ENCODE data around the gene GPR158.

DNA sequence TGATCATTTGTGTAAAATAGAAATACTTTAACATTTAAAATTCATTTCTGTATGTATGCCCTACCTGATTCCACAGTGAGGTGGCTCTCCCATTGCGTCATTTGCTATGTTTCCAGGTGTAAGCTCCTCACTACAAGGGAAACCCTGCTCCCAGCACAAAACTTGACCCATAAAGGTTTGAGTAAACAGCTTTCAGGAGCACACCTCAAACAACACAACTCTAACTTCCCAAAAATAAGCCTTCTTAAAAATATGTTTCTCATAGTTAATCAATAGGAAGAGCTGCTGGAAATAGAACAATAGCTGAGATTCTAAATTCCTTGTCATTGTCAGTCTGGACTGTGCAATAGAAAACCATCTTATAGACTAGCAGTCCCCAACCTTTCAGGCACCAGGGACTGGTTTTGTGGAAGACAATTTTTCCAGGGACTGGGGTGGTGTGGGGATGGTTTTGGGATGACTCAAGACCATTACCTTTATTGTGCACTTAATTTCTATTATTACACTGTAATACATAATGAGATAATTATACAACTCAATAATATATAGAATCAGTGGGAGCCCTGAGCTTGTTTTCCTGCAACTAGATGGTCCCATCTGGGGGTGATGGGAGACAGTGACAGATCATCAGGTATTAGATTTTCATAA, 22.7 kb downstream of the PIP4K2A start:
- PRO-cap = no peak
- RAMPAGE, long total RNA, 4 experiments = no peak in any of the 4 experiments

DNA sequence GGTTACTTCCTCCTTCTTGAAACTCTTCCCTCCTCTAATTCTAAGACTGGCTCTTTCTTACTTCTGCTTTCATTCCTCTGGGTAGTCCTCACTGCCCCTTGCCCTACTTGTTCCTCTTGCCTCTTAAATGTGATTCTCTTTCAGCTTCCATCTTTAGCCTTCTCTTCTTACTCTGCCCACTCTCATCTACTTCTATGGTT, 28.4 kb upstream of the PIP4K2A start:
- PRO-cap = no peak
- RAMPAGE, long total RNA, 4 experiments = no peak in any of the 4 experiments

DNA sequence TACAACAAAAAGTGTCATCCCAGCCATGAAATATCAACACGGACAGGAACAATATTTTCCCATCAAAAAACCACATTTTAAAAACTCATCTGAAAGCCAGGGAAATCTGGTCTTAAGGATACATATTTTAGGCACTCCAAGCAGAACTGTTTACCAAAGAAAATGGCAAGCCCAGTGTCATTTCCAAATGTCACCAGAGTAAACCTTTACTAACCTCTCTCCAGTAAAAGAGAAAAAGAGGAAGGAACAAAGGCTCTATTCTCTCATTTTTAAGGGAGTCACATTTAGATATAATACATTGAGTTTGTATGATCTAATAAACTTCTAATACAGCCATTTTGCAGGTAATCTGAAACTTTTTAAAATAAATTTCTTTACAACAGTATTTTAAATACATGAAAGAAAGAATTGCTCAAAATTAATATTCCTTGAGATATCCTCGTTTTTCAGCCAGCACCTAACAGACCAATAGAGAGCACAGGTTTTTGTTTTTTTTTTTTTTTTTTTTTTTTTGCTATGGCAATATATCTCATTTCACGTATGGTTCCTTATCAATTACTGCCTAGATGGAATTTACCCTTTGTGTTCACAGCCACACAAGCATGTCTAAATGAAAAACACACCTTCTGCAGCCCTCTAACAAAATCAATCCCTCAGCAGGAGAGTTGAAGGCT, 39.9 kb upstream of the MSRB2 start:
- PRO-cap = no peak
- RAMPAGE, long total RNA, 4 experiments = no peak in any of the 4 experiments

GRCh38 chr10:23067515-23067831, 27.9 kb upstream of the MSRB2 start:
- PRO-cap = no peak
- RAMPAGE, long total RNA, 4 experiments = no peak in any of the 4 experiments

DNA sequence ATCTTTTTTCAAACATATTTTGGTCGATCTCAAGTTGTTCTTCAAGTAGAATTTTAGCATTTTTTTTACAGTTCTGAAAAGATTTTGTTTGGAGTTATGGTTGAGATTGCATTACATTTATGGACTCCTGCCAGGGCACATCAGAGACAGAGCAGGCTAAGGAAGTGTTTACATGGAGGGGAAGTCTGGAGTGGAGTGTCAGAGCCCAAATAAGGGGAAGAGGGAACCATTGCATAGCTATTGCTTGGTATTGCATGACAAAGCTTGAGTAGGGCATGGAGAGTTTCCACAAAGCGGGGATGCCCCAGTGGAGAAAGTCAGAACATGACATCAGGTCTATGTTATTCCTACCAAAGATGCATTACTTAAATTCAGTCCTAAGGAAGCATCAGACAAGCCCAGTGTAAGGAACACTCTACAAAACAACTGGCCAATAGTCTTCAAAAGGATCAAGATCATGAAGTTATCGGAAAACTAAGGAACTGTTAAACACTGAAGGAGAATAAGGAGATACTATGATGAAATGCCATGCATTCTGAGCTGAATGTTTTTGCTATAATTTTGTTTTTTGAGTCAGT, 204.6 kb downstream of the OTUD1 start:
- PRO-cap = no peak
- RAMPAGE, long total RNA, 4 experiments = no peak in any of the 4 experiments

DNA sequence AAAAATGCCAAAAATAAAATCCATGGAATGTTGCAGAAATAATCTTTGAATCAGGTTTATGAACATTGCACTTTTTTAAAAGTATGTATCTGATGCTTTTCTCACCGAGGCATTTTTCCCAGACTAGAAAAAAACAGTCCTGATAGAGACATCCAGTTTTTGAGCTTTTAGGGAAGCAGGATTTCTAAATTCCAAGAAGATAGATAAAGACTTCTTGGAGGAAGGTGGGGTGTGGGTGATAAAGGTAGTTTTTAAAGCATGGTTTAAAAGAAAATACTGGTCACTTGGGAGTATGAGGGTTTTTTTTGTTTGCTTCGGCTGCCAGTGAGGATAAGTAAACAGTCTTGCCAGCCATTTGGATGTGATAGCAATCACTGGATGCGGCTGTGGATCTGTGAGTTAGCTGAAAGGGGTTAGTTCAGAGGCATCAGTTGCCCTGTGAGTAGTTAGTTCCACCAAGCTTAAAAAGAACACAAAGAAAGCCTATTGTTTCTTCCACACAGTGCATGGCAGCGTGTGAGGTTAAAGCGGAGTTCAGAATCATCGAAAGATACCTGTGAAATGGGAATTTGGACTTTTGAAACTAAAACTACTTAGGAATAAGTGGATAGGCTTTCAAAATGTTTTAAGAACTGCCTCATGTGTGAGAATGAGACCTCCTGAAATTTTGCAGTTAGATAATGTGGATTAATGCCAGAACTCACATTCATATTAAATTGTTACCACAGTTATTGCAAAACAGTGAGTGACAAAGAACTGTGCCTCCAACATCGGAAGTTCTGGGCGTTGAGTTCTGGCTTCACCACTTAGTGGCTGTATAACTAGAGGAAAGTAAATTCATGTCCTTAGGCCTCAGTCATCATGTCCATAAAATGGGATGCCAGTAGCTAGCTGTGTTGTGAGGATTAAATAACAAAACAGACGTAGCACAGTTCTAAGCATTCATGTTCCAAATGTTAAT, 31.1 kb downstream of the KIAA1217 start:
- PRO-cap = no peak
- RAMPAGE, long total RNA, 4 experiments = no peak in any of the 4 experiments

GRCh38 chr10:24251248-24252171, 42.6 kb downstream of the KIAA1217 start:
- PRO-cap = no peak
- RAMPAGE, long total RNA, 4 experiments = no peak in any of the 4 experiments

DNA sequence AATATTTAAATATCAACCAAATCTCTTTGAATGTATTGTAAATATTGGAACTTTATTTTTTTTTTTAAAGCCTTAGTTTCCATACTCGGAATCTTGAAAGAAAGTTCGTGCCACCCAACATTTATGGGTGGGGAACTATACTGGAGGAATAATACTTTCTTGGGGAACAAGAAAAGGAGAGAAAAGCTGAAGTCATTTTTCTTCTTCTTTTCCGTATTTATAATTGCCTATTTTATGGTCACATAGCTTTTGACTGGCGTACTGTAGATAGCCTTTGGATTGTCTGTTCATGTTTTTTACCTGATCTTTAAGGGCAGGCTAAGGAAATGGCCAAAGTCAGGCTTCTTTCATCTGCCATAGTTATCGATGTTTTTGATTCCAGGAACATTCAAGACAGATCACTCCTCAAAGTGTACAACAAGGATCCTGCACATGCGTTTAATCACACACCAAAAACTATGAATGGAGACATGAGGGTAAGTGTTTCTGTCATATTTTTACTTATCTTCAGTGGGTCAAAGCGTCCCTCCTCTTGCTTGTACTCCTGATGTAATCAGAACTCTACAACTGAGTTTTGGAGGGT, 229.2 kb downstream of the KIAA1217 start:
- PRO-cap = no peak
- RAMPAGE, long total RNA, 4 experiments = no peak in any of the 4 experiments

- PRO-cap = no peak
- RAMPAGE, long total RNA, 4 experiments = no peak in any of the 4 experiments
These were observed 241.9 kb downstream of the KIAA1217 start for GRCh38 chr10:24450616-24451368.

GRCh38 chr10:24468080-24468912, 255.4 kb downstream of the ARHGAP21 start:
- PRO-cap = no peak
- RAMPAGE, long total RNA, 4 experiments = no peak in any of the 4 experiments

DNA sequence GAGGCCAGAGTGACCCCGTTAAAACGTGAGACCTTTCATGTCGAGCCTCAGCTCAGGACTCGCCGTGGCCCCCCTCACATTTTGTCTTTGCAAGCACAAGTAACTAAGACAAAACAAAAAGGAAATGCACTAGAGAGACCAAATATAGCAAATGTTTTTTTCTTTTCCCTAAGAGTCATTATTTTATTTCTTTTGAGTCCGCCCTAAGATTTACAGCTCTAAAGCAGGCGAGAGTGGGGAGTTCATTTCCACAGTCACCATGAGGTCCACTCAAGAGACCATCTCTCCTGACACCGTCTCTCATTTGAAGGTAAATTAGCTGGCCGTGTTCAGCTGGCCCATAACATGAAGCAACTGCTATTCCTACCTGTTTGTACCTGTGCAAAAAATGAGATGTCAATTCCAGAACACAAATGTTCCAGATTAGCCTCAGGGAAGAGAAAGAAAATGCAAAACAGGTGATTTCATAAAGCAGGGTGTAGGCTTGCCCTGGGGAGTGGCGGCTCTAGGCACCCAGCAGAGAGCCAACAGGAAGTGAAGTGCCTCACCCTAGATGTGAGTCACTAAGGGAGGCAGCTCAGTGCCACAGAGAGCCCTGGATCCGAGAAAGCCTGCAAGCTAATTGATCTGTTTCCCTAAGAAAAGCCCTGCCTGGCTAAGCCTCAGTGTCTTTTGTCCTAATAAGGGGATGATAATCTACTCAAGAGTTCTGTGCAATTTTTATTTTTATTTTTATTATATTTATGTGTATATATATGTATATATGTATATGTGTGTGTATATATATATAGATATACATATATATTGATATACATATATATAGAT, 240.1 kb downstream of the ARHGAP21 start:
- PRO-cap = no peak
- RAMPAGE, long total RNA, 4 experiments = no peak in any of the 4 experiments

DNA sequence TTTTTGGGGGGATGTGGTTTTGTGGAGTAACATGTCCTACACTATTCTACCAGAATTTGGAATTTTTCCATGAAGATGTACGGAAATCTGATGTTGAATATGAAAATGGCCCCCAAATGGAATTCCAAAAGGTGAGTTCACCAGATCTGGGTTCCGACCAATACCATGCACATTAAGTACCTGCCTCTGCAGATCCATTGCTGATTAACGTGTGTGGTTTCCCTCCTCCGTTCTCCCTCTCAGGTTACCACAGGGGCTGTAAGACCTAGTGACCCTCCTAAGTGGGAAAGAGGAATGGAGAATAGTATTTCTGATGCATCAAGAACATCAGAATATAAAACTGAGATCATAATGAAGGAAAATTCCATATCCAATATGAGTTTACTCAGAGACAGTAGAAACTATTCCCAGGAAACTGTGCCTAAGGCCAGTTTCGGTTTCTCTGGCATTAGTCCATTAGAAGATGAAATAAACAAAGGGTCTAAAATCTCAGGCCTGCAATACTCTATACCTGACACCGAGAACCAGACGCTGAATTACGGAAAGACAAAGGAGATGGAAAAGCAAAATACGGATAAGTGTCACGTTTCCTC, 181.0 kb downstream of the ARHGAP21 start:
- PRO-cap = no peak
- RAMPAGE, long total RNA, 4 experiments = no peak in any of the 4 experiments

DNA sequence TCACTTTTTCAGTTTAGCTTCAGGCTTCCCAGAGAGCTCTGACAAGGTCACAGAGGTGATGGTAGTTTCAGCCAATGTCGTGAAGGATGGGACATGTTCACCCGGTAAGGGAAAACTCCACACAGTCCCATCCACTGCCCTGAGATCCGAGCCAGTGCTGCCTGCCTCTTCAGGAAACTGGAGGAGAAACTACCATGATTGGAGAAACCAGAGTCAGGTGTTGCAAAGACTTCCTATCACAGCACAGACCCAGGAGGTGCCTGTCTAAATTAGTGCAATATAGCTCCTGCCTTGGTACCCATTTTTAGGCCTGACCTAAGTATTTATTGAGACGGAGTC, 175.0 kb downstream of the ARHGAP21 start:
- PRO-cap = no peak
- RAMPAGE, long total RNA, 4 experiments = no peak in any of the 4 experiments

DNA sequence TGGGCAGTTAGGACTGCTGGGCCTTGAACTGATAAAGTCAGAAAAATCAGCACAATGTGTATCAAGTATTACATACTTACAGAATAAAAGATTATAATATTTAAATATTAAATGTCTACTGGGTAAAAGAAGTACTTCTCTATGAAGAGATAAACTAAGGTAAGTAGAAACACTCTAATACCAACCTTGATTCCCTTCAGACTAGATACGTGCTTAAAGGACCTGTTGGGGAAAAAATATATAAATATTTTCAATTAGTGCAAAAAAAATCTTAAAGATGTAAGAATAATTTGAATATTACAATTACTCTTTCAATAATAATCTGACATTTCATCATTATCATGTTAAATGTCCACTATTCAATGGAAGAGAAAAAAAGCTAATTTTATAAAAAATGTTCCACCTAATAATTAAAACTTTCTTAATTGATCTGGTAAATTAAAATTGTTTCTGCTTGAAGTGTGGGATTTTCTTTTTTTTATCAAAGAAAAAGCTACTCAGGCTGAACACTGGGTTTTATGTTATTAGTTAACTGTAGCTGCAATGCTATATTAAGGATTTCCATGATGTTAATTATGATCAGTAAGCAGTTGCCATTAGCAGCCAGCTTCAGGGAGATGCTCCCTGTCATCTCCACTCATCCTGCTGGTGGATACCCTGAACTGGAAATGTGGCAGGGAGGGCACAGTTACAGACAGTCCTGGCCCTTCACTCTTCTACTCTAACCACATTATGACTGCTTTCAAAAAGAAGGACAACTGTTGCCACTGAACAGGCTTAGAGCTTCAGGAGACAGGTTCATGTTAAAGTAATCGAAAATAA, 119.3 kb downstream of the ARHGAP21 start:
- PRO-cap = no peak
- RAMPAGE, long total RNA, 4 experiments = no peak in any of the 4 experiments

DNA sequence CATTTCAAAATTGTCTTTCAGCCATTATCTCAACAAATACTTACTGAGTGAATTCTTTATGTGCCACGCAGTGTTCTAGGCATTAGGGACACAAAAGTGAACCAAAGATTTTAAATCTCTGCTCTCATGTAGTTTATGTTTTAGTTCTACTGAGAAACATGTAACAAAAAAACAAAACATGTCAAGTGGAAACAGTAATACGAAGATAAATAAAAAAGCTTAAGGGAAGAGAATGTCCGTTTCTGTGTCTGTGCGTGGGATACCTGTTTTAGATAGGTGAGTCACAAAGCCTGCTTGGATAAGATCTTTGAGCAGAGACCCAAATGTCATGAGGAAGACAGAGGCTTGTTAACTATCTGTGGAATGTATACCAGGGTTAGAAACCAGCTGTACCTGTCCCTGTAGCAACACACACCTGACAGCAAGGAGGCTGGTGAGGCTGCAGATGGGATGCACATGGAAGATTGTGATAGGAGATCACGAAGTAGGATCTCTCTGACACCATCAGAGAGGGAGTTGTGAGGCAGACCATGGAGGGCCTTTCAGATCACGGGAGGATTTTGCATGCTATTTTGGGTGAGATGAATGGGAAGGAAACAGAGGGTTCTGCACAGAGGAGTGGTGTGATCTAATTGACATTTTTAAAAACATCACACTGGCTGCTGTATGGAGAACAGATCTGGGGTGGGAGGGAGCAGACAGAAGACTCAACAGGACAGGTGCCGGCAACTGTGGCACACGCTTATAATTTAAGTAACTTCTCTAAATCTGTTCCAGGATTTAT, 105.3 kb downstream of the ARHGAP21 start:
- PRO-cap = no peak
- RAMPAGE, long total RNA, 4 experiments = no peak in any of the 4 experiments

DNA sequence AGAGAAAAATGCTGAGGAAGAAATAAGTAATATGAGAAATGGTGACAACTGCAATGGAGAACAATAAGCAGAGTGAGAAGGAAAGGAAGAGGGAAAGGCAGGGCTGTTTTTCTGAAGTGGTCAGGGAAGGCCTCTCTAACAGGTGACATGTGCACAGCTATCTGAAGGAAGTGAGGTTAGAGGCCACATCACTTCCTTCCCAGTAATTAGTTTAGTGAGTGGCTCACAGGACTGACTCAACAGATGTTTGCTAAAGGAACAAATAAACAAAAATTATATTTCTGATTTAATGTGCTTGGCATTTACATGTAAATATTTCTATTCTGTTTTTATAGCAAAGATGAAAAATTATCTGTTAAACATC, 77.9 kb downstream of the ARHGAP21 start:
- PRO-cap = no peak
- RAMPAGE, long total RNA, 4 experiments = no peak in any of the 4 experiments

DNA sequence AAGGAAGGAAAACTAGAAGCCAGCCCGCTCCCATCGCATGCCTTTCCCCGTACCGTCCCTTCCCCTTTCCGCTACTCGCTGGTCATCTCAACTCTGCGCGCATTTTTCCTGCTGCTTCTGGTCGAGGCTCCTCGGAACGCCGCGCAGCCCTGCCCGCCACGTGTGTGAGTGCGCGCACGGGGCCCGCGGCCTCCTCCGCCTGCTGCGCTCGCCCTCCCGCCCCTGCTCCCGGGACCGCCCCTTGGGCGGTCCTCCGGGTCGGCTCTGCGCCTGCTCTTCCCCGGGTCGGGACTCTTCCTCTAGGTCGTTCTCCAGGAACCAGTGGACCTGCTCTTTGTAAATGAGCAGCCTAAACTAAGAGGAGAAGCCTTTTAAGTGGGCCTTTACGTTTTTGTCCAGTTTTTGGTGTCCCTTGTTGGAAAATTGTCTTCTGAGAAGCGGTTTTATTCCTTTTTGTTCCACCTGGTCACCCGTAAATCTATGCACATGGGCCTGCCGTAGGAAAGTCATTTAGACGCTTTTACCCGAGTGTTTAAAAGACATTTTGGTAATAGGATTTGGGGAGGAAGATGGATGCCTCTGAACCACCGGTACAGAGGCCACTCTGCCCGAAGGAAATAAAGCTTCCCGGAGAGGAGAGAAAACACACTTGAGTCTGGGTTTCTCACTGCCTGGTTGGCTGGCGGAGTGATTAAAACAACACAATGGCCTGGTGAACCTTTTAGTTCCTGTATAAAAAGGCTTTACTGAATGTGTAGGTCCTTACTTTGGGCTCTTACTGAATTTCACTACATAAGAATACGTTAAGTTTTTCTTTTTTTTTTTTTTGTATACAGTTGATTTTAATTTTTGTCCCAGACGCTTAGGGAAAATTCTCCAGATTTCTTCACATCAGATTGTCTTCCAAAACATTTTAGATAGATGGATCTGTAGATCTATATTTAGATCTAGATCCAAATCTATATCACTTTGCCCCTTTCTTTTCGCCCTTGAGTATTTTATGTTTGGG, 700 bp downstream of the THNSL1 start:
- PRO-cap = unidirectional peak, minus-strand start at position 166 of the sequence
- RAMPAGE, long total RNA, 4 experiments = start-site peak on the minus strand in 2 of 4 experiments, centred at positions 180 to 185 of the sequence, 12 to 14 reads per replicate

GRCh38 chr10:25059792-25060401, 43.5 kb downstream of the THNSL1 start:
- PRO-cap = no peak
- RAMPAGE, long total RNA, 4 experiments = no peak in any of the 4 experiments

DNA sequence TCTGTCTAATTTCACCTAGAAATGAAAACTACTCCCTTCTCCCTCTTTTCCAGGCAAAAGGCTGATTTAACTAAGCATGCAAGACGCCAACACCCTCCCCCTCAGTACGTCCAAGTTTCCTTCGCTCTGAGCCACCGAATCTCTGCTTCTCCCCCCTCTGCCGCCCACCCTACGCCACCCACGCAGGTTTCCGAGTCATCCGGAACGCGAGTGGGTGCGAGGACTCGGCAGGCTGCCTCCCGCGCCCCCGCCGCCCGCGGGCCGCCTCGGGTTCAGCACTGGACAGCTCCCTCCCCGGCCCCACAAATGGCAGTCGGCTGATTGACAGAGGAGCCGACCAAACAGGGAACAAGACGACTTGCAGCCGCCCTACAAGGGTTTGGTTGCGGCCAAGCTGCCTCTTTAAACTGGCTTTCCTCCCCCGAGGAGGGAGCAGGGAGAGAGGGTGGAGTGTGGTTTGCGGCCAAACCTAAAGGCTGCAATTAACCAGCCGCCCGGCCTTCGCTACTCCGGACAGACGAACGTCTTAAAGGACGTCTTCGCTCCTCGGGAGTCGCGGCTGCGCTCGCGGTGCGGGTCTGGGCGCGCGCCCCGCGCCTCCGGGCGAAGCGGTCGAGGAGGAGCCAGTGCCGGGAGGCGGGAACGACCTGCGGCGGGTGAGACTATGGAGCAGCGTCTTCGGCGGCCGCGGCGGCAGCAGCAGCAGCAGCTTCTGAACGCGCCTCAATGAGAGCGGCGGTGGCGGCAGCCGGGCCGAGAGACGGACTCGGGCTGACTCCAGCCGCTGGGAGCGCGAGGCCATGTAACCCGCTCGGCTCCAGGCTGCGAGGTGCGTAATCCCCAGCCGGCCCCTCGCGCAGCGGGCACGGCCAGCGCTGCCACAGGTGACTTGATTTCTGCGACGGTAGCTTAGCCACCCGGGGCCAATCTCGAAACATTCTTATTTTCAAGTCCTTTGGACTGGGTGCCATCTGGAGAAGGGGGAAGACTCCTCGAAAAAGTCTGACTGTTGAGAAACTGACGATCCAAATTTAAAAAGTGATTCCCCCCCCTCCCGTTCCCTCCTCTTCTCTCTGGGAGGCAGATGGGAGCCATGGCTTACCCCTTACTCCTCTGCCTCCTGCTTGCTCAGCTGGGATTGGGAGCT, at the start of gene GPR158:
GPR158 (plus strand) TSS at position 665 of the 1,147 bp plus-strand sequence.
- PRO-cap = no peak
- RAMPAGE, long total RNA, 4 experiments = no peak in any of the 4 experiments

DNA sequence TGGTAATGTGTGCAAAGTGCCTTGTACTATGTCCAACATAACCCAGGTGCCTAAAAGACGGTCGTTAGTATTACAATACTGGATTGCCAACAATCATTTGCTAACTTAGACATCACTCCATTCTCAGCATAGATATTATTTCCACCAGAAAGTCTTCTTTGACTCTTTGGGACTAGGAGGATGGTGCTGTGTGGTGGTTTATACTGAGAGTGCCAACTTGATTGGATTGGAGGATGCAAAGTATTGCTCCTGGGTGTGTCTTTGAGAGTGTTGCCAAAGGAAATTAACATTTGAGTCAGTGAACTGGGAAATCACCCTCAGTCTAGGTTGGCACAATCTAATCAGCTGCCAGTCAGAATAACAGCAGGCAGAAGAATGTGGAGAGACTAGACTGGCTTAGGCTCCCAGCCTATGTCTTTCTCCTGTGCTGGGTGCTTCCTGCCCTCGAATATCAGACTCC, 85.1 kb upstream of the PDSS1 start:
- PRO-cap = no peak
- RAMPAGE, long total RNA, 4 experiments = no peak in any of the 4 experiments